Melanocyte of skin (primary cell): ENCODE data around the genes PIK3C2B and NFASC.

GRCh38 chr1:204337575-204338256 lies 22.0 kb downstream of the PLEKHA6 start:
- CAGE, long polyA plus RNA, 2 experiments, result no peak in any of the 2 experiments

- CAGE, long polyA plus RNA, 2 experiments, result no peak in any of the 2 experiments
Measured at GRCh38 chr1:204361008-204361685, 1.4 kb upstream of the PLEKHA6 start.

GRCh38 chr1:204394135-204394961 lies 17.3 kb downstream of the PPP1R15B start:
- CAGE, long polyA plus RNA, 2 experiments, result no peak in any of the 2 experiments

DNA sequence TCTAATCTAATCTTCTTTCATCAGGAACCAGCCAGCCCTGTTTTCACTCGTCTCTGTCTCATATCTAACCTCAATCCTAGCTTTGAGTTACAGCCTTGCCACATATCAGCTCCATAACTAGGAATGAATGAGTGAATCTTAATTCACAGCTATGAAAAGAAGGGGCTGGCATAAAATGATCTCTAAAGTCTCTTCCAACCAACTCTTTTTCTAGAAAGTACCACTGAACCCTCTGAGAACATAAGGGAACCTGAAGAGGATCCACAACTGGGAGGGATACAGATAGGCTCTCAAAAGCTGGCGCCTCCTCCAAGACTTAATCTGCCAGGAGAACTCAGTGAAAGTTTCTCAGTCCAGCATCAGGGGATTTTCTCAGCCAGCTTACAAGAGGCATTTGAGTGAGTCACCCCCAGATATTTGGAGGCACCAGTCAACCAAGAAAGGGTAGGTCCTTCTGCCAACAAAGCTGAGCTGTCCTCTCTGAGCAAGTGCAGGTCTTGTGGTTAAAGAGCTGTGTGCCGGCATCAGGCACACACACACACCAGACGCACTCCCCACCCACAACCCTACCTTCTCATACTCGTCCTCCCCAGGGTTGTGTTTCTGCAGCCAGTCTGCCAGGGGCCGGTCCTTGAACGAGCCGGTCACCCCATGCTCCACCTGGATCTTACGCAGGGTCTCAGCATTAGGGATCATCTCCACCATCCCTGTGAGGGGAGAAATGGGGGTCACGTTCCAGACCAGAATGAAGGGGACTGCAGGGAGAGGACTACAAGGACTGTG lies 26.9 kb upstream of the PPP1R15B start:
- CAGE, long polyA plus RNA, 2 experiments, result no peak in any of the 2 experiments

DNA sequence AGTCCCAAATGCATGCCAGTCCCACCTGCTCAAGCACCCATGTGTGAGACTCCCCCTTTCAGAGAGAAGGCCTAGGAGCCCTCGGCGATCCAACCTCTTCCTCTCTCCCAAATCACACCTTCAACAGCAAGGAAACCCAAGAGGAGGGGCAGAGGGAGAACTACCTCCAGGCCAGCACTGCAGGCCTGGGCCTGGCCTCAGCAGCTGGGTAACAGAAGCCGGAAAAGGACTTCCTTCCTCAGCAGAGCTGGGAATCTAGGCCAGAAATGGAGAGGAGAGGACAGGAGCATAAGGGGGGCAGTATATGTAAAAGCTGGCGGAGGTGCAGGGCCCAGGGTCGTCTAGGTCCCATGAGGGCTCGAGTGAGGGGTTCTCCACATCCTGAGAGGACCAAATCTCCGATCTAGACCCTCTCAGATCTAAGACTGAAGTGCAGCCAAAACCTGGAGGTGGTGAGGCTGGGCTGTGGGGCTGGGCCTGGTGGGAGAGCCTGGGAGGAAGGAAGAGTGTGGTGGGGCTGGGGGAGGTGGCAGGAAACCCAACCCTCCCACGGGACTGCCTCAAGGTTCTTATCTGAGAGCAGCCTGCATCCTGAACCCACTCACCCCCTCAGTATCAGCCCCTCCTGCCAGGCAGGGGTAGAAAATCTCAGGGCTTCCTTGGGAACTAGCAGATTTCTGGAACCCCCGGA lies 33.2 kb downstream of the PIK3C2B start:
- CAGE, long polyA plus RNA, 2 experiments, result no peak in any of the 2 experiments

- CAGE, long polyA plus RNA, 2 experiments, result no peak in any of the 2 experiments
Measured at GRCh38 chr1:204479183-204480407, 15.0 kb downstream of the PIK3C2B start.

DNA sequence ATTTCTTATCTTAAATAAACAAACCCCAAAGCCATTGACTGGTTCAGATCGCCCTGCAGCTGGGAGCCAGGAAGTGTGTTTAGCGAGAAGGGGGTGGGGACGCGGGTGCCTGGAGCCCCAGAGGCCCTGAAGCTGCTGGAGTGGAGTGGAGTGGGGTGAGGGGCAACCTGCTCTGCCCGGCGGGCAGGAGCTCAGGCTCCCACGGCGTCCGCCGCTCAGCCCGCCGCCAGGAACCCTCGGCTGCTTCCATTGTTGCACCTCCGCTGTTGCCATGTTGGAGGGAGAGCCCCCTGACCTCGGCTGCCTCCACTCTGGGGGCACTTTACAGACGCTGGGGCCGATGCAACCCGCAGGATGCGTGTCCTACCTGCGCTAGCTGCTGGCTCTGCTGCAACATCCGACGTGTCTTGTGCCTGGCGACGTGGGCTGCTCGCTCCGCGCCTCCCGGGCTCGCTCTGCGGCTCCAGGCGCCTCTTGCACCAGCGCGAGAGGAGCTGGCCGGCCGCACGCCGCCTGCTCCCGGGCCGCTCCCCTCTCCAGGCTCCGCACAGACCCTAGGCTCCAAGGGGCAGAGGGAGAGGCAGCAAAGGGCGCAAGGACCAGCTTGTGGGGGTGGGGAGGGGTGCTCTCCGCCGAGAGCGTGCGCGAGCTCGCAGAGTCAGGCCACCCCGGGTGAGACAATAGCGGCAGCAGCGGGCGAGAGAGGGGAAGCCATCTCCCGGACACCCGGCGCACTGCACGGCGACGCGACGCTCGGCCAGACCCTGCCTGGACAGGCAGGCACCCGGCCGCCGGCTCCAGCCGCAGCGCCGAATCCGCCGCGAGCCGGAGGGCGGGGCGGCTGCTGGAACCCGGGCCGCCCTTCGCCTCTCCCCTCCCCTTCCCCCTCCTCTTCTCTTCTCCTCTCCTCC lies at the start of gene PIK3C2B:
TSS of gene PIK3C2B (minus strand) at position 817 of the 911 bp plus-strand sequence.
- CAGE, long polyA plus RNA, 2 experiments, result no peak in any of the 2 experiments

- CAGE, long polyA plus RNA, 2 experiments, result no peak in any of the 2 experiments
Measured at GRCh38 chr1:204550618-204551401, 34.6 kb downstream of the MDM4 start.

- CAGE, long polyA plus RNA, 2 experiments, result no peak in any of the 2 experiments
Measured at GRCh38 chr1:204551593-204552048, 35.4 kb downstream of the MDM4 start.

- CAGE, long polyA plus RNA, 2 experiments, result no peak in any of the 2 experiments
Measured at GRCh38 chr1:204651182-204651653, 34.3 kb downstream of the LRRN2 start.

GRCh38 chr1:204806851-204807138 lies 21.7 kb upstream of the NFASC start:
- CAGE, long polyA plus RNA, 2 experiments, result no peak in any of the 2 experiments

DNA sequence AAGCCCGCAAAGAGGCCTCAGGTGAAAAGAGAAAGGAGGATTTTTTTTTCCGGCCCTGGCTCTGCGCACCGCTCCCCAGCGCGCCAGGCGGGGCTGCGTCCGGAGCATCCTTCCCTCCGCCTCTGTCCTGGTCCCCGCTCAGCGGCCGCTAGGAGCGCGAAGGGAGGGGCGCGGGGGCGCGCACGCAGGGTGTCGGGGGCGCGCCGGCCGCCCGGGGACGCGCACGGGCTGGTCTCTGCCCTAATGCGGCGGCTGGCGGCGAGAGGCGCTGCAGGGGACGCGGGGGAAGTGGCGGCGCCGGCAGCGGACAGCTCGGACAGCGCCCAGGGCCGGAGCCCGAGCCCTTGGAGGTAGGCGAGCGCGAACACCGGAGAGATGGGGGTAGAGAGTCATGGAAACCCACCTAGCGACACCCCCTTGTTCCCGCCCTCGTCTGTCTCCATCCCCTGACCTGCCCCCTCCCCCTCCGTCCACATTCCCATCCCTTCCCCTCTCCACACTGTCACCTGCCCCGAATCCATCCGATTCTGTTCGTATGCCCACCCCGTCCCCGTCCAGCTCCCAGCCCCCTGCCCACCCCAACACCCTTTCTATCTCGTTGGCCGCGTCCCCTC lies at the start of gene NFASC:
TSS of gene NFASC (plus strand) at position 220 of the 614 bp plus-strand sequence.
- CAGE, long polyA plus RNA, 2 experiments, result no peak in any of the 2 experiments

DNA sequence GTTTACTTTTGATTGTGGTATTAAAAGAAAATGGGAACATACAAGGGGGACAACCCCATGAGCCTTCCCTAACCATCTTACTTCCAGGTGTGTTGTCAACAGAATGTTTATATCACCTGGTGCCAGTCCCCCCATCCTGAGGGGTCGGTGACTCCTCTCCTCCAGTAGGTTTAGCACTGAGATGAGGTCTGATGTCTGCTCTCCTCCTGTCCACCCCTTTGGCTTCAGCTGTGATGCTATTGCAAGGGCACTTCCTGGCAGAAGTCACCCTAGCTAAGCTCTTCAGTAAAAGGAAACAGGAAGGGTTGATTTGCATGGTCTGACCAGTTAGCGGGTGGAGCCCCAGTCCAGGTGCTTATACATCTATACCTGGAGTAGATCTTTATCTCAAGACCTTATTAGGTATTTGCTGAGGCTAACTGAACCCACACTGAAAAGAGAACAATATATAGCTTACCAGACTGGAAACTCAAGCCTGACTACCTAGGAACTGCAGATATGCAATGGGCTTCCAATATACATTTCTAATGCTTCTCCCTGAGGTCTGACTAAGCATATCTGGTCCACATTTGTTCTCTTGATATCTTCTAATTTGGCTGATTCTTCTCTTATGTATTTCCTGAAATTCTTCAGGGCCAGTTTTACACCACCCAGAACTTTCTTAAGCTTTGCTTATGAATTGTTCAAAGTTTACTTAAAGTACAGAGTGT lies 13.4 kb downstream of the NFASC start:
- CAGE, long polyA plus RNA, 2 experiments, result no peak in any of the 2 experiments

DNA sequence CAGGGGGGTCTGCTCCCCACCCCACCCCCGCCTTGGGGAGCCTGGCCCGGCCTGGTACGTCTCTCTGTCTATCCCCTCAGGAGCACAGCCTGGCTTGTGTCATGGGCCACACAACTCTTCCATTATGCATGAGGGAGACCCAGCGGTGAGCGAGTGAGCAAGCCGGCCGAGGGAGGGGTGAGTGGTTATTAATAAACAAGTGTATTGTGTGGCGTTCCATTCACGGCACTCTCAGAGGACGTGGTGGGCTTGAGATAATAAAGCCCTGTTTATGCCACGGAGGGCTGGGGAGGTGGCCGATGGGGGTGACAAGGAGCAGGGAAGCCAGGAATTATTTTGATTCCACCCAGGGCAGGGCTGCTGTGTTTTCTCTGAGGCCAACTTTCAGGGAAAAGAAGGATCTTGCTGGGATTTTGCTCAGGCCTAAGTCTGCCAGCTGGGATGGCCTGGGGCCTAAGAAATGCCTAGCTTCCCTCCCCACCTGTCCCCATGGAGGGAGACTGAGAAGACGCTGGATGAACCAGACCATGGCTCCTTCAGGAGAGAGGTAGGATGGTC lies 42.2 kb downstream of the NFASC start:
- CAGE, long polyA plus RNA, 2 experiments, result no peak in any of the 2 experiments

DNA sequence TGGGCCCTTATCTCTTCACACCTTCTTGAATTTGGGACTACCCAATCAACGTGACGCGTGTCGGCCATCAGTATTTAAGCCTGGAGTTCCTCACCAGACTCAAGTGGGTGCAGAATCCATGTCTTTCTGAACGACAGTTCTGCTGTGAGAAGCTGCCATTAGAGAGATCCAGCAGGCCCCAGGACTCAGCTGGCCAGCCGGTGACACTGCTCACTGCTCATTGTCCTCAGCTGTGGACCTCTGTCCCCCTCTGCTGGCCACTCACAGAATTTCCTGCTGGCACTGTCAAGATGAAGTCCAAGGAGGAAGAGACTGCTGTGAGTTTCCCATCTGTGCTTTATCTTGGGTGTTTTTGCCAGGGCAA lies 28.3 kb downstream of the TMCC2 start:
- CAGE, long polyA plus RNA, 2 experiments, result no peak in any of the 2 experiments

GRCh38 chr1:205285280-205286098 lies 36.1 kb downstream of the NUAK2 start:
- CAGE, long polyA plus RNA, 2 experiments, result no peak in any of the 2 experiments

DNA sequence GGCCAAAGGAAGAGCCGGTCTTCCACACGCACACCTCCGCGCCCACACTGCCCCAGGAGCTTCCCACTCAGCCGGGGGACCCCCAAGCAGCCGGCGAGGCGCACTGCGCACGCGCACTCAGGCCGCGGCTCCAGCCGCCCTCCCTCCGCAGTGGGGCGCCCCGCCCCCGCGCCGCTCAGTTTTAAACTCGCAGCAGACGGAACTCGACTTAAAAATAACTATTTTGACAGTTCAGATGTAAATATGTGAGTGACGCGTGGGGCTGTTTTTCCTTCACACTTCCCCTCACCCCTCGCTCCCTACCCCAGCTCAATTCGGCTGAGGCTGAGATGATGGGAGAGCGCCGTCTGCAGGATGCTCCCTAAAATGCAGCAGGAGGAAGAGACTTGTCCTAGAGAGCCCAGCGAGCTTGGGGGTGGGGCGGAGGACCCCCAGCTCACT lies 8.8 kb upstream of the LEMD1 start:
- CAGE, long polyA plus RNA, 2 experiments, result no peak in any of the 2 experiments

GRCh38 chr1:205438409-205439202 lies 16.8 kb upstream of the LEMD1 start:
- CAGE, long polyA plus RNA, 2 experiments, result no peak in any of the 2 experiments

- CAGE, long polyA plus RNA, 2 experiments, result no peak in any of the 2 experiments
Measured at GRCh38 chr1:205528812-205529745, 24.6 kb downstream of the CDK18 start.

DNA sequence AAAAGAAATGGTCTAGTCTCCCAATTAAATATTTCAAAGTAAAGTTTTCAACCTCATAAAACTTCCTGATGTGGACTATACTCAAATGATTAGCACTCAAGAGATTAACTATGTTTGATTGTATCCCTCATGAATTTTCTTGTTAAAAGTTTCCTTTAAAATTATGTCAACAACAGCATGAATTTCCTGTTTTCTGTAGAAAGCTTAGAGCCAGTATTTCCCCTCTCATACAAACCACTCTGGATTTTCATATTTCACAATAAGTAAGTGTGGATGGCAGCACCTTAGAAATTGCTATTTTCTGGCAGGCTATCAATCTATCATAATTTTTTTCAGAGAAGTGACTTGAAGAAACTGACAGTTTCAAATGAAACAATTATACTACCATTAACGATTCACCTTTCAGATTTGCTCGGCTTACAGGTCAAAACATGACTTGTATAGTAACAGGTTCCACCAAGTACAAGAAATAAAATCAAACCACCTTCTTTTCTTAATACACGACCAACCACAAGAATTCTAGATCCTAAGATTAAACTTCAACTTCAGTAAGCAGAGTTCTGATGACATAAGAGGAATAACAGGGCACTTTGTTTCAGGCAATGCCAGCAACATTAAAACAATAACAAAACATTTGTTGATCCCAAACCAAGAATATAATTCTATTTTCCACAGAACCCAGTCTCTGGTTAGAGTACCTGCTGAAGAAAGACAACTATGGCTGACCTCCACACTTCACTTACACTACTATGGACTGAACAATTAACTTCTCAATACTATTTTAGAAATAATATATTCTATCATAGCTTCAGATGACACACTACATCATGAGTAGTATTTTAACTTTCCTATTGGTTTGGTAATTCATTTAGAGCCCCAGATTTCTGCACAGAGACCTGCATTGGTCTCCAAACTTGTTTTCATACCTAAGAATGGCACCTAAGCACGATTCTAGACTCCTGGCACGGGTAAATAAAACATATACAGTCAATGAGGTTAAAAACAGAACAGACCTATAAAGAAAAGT lies 20.6 kb downstream of the ELK4 start:
- CAGE, long polyA plus RNA, 2 experiments, result no peak in any of the 2 experiments